T47D (cell line): ENCODE measurements around the genes TLL1, SPOCK3 and DDX60.

DNA sequence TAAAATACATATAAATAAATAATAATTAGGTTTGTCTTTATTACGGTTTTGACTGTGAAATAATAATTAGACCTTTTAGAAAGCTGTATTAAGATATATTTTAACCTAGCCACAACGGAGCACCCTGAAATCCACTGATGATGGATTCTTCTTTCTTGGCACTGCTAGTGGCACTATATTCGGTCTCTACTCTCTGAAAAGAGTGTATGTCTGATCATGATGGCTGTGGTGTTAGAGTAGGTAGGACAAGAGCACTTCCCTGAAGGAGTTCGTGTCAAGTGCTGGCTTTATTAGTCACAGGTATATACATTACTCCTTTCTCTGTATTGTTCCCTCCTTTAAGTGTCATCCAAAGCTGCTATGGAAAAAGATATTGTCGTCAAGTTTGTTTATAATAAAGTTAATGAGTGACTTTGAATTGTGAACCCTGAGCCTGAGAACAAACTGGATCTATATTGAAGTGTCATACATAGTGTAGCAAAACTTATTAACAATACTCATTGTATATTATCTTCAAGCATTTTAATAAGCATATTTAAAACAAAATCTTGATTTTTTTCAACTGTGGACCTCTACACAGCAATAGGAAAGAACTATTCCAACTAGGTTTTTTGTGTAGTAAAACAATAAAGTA, 177.5 kb downstream of the RAPGEF2 start:
- RRBS: no CpG with 5 or more reads among the region's 5 CpGs

- RRBS: no CpG with 5 or more reads among the region's 4 CpGs
Measured at GRCh38 chr4:159322246-159322818, 219.5 kb downstream of the RAPGEF2 start.

DNA sequence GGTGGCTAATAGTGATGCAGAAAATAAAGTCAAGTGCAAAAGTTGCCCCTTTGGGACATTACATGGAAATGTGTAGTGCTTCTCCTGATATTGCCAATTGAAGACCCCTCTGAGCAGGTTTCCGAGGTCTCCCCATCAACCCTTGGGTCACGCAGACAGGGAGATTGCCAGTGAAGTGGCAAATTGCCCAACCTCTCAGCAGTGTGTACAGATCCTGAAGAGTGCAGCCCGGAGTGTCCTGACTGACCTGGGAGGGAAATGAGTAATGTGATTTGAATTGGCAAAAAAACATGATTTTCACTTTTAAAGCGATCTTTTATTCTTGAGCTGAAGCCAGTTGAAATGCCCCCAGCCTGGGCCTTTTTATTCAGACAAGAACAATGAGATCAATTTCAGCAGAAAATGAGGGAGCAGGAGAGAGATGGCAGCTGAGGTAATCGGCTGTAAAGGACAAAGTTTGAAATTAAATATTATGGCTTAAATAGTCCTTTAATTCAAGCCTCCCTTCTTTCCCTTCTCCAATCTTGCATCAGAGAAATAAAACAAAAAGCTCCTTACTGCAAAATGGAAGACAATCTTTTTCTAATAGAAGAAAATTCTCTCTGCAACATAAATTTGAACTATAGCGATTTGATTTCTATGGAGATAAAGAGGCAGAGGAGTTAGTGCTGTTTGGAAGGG, 401.9 kb downstream of the RAPGEF2 start:
- RRBS: no CpG with 5 or more reads among the region's 6 CpGs

DNA sequence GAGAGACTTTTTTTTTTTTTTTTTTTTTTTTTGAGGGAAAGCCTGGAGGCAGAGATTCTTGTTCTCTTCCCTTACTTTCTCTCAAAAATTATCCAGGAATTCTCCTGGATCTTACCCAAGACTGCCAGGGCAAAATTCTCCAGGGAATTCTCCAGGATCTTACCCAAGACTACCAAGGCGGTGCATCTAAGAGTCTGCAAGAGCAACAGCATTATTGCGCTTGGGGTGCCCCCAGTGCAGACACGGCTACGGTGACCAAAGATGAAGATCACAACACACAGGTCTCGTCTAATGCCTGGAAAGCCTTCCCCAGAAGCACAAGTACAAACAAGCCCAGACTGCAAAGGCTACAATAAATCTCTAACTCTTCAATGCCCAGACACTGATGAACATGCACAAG, 1014.3 kb downstream of the FSTL5 start:
- RRBS: no CpG with 5 or more reads among the region's 5 CpGs

DNA sequence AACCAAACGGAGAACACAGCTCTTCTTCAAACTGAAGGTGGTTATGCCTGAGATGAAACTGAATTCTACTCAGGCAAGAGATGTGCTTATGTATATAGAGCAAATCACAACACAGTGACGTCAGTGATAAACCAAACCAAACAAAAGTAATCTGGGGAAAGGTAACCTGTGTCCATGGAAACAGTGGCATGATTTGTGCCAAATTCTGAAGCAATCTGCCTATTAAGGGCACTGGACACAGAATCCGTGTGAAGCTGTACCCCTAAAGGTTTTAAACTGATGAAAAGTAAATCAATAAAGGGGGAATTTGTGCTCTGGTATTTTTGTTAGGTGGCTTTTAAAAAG, 38.5 kb downstream of the NPY5R start:
- RRBS: no CpG with 5 or more reads among the region's 3 CpGs

DNA sequence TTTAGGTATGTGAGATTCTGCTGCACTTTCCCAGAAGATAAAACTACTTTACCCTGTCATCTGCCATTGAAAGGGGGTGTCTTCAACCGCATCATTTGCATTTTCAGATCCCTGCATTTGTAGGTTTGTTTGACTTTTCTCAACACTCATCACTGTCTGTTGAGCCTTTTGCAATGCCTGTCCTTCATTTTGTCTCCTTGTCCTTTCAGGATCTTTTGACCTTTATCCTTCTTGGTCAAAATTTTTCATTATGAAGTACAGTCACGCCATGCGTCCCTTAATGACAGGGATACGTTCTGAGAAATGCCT, 103.6 kb downstream of the TMA16 start:
- RRBS: no CpG with 5 or more reads among the region's 4 CpGs

DNA sequence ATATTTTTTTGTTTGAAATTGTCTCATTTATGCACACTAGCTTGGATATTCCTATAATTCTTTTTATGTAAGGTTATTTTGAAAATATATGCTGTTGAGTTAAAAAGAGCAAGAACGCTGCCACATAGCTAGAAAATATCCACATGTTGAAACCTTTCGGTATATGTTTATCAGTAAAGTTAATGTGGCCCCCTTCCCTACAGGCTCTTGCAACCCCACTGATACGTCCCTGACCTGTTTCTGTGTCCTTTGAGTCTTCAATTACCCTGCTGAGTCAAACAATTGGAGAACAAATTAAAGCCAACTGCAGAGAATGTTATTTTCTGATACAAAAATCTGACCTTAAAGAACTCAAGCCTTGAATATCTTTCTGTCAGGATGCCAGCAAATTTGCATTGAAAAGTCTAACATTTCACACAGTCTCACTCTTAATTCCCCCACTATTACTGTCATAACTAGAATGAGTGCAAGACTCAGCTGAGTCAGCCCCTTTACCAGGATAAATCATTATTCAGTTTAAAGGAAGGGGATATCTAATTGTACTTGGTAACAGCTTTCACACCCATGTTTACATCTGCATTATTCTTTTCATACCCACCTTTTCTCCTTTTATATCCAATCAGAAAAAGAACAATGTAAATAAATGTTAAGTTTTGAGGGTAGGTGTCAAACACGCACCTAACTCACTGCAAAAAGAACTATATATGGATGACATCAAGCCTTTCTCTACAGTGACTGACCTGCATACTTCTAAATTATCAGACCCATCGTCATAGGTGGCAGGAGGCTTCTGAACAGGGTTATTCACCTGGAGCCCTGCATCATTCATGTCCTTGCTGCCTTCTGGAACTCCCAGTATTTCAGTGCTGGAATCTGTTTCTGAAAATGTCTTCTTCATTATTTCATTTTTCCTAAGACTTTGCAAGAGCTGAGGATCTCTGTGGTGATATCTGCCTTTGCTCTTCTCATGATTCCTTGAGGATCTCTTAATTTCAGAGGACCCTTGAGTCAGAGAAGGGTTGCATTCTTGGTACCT, 117.4 kb downstream of the TMA16 start:
- RRBS: no CpG with 5 or more reads among the region's 5 CpGs

GRCh38 chr4:165206910-165207199, 506 bp upstream of the KLHL2 start:
- RRBS: no CpG with 5 or more reads among the region's 3 CpGs

- RRBS: no CpG with 5 or more reads among the region's 5 CpGs
Measured at GRCh38 chr4:165257156-165258038, 22.1 kb downstream of the GK3 start.

DNA sequence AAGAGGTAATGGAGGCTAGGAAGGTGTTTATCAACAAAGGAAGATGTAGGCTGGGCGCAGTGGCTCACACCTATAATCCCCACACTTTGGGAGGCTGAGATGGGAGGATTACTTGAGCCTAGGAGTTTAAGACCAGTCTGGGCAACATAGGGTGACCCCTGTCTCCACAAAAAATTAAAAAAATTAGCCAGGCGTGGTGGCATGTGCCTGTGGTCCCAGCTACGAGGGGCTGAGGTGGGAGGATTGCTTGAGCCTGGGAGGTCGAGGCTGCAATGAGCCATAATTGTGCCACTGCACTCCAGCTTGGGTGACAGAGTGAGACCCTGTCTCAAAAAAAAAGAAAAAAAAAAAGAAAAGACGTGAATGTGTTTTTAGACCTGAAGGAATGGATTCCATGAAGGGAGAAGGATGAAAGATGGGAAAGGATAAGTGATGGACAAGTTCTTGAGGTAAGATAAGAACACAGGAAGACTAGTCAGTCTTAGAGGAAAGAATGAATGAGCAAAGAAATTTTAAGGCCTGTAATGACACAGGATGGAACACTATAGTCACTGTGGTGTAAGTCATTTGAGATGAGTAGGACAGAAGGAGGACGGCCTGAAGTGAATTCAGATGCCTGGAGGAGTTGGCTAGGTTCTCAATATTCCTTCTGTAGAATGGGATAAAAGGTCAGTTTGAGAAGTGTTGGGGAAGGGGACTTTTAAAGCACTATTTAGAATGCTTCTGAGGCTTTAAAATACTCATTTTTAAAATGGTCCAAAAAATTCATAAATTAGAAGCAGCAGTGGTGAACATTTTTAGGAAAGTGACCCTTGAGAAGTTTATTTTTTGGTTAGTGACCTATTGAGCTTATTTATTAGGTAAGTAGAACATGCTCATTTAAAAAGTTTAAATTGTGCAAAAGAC, 3.8 kb downstream of the MSMO1 start:
- RRBS: no CpG with 5 or more reads among the region's 6 CpGs

DNA sequence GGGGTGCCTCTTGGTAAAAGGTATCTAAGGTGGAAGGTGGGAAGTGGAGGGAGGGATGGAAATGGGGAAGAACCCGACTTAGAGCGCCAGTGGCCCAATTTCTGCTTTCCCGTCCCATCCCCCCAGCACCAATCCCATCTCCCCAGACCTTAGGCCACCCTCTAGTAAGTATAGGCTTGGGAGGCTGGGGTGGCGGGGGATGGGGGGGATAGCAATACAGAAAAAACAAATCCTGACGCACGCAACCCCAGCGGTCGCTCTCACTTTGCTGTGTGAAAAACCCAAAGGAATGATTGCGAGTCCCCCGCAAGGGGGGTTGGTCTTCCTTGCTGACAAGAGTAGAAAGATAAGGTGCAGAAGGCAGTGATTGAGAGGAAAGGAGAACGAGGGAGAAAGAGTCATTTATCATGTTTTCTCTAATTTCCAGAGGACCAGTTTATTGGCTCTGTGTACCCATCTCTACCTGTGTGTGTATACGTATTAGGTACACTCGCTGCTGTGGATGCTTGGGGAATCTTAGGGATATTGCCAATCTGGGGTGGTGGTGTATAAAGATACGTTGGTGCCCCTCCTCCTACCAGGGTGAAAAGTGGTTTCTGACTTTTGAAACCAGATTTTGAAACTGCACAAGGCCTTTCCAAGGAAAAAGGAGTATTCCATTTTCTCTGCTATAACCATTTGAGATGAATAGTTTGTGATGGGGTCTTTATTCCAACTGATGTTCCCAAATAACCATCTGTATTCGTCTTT, 995 bp downstream of the CPE start:
- RRBS: no CpG with 5 or more reads among the region's 15 CpGs

DNA sequence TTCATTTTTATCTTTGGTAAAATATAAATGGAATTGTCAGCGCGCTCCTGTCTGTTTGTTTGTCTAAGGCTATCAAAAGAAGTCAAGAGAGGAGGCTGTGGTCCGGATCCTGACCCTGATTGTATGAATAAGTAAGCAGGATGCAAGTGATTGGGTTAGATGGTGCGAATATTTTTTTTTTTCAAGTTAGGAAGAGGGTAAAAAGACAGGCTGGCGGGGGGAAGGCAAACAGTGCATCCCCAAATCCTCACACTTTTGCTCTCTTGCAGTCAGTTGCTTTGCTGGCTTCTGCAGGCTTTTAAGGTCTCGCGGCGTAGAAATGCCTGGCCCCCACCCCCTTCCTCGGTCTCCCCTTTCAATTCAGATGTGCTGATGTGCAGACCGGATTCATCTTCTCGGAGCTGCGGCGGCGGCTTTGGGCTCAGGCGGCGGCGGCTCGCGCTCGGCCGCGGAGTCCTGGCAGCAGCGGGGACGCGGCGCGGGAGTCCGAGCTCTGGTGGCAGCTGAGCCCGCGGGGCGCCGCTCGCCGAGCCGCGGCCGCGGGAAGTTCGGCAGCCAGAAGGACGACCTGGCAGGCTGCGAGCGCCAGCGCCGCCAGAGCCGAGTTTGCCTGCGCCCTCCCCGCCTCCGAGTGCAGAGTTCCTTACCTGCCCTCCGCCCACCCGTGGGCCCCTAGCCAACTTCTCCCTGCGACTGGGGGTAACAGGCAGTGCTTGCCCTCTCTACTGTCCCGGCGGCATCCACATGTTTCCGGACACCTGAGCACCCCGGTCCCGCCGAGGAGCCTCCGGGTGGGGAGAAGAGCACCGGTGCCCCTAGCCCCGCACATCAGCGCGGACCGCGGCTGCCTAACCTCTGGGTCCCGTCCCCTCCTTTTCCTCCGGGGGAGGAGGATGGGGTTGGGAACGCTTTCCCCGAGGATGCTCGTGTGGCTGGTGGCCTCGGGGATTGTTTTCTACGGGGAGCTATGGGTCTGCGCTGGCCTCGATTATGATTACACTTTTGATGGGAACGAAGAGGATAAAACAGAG, at the start of gene TLL1:
TLL1 (plus strand) TSS at position 226 of the 1,031 bp plus-strand sequence.
- RRBS: 1% methylated on average over 8 of the region's 74 CpGs

GRCh38 chr4:166481418-166481822, 608.4 kb downstream of the TLL1 start:
- RRBS: no CpG with 5 or more reads among the region's 3 CpGs

DNA sequence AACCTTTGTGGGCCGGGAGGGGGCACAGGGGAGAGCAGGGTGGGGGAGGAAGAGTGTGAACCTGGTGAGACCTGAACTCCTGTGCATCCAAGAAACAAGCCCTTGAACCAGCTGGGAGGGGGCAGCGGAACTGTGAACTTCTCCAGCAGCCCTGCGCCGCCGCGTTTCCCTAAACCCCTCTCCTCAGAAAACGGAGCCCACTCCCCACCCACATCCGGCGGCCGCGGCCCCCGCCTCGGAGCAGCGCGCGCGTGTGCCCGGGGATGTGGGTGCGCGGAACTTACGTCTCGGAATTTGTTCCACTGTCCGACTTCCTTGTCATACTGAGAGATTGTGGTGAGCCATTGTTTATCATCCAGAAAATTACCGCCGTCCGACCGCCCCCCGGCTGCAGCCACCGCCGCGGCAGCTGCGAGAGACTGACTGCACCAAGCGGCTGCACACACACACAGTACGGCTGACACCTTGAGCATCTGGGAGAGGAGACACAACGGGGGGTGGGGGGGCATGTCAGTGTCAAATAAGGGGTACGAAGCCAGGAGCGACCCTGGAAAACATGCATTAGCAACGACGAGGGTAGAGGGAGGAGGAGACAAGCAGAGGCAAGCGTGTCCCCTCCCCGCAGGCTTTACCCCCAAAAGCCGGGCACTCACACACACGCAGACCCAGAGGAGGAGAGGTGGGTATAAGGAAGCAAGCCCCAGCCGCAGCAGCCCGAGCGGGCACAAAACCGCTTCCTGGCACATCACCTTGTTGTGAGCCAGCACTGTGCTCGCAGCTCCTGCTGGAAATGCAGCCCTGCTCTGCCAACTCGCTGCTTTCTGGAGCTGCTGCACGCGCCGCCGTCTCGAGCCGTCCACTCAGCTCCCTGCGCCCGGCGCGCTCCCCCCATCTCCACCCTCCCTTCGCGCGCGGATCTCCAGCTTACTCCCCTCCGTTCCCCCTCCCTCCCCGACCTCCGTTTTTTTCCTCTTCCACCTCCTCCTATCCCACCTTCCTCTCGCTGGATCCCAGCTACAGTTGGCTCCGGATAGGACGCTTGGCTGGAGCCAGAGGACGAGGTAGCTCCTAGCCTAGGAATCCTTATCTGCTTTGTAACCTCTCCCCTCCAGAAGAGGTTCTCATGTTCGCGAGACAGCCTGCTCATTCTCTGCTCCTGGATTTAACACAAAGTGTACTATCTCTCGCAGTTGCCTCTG, at the start of gene SPOCK3:
SPOCK3 (minus strand) TSS at position 794 of the 1,199 bp plus-strand sequence.
- RRBS: 42% methylated on average over 15 of the region's 73 CpGs

DNA sequence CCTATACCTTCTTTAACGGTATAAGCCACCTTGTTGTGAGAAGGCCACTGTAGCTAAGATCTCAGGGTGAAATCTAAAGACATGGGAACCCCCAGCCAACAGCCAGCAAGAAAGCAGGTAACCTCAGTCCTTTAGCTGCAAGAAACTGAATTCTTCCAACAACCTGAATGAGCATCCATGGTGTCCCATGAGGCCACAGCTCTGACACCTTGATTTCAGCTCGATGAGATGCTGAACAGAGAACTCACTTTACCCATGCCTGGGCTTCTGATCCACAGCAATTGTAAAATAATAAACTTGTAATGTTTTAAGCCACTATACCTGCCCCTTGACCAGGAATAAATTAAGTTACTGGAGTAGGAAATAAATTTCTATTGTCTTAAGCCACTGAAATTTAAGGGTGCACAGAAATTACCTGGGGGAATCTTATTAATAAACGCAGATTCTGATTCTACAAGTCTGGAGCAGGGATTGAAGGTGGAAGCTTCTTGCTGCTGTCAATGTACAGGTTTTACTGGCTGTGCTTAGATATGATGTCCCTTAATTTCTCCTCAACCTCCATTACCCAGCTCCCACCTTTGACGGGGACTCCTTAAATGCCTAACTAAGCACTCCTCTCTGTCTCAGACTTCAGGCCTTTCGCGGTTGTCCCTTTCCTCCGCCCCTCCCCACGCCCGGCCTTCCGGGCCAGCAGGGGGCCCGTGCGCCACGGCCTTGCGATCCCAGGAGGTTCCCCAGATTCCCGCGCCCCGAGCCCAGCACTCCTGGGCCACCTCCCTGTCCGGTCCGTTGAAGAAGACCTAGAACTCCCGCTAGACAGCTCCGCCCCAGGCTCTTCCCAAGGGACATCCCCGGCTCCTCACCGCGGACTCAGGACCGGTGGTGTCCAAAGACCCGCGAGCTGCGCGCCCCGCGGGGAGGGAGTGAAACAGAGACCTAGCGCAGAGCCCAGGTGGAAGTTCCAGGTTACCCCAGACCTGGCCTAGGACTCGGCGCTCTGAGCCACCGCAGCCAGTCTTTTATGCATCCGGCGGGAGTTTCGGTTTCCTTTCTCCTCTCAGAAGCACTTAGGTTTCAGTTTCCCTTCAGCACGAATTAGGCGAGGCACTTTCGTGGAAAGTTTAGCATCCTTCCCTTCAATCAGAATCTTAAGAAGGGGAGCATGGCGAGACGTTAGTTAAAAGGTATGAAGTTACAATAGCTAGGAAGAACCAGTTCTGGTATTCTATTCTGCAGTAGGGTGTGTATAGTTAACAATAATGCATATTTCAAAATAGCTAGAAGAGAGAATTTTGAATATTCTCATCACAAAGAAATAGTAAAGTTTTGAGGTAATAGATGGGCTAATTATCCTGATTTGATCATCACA, at the start of gene DDX60:
DDX60 (minus strand) TSS at position 994 of the 1,369 bp plus-strand sequence.
- RRBS: 2% methylated on average over 11 of the region's 43 CpGs

GRCh38 chr4:168451327-168452260, 28.7 kb downstream of the DDX60L start:
- RRBS: no CpG with 5 or more reads among the region's 3 CpGs

- RRBS: no CpG with 5 or more reads among the region's 7 CpGs
Measured at GRCh38 chr4:168558259-168559014, 61.6 kb downstream of the PALLD start.

DNA sequence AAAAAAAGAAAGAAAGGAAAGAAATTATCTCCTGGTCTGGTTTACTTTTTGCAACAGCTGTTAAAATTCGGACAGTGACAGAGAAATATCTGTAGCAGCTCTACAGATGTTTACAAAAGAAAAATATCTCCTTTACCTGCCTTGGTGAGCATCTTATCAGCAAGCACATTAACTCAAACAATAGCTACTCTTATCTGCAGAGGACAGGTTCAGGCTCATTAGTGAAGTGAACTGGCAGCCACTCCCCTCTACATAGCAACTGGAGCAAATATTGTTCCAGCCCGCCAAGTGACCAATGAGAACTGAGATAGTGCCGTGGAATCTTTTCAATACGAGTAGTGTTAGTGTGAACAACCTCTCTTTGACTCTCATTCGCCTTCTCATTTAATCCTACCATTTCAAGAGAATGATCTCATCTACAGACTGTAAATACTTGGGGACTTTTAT, 72.2 kb downstream of the PALLD start:
- RRBS: no CpG with 5 or more reads among the region's 5 CpGs

DNA sequence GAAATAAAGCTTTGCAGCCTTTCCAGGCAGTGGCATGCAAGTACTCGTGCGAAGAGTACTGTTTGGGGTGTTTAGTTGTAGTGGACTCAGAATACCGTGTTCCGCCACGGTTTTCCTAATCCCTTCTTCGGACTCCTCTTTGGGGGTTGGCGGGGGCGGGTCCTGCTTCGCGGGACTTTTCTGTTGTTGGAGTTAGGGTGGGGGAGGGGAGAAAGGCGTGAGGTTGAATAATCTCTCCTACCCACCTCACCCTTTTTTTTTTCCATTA, 135.0 kb downstream of the PALLD start:
- RRBS: no CpG with 5 or more reads among the region's 11 CpGs

DNA sequence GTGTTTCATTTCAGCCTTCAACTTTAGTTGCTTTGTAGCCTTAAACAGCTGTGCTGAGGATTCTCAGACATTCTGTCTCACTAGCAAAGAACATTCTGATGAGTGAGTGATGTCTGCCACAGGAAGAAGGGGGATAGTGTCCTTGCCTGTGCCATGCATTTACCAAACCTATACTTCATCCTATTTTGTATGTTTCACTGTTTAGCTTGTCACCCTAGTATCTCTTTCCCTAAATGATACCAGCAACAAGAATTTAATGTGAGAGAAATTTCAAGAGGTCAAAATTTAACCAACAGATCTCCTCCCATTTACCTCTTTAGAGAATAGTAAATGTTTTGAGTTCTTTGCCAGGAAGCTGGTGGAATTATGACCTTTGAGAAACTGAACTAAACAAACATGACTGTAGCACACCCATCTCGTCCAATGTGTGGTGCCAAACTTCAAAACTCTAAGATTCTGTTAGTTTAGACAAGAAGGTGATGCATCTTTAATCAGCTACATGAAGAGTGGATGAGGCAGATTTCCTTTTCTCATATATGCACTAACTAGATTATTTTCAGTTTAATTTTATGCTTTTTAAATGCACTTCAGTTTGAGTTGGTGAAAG, 165.7 kb downstream of the PALLD start:
- RRBS: no CpG with 5 or more reads among the region's 1 CpG